Vagina (tissue), 1 donor: Measurements from ENCODE around the genes PCGF6 and SH3PXD2A.

- PRO-cap, result bidirectional peak, plus-strand start at chr10:103351195, minus-strand start at chr10:103351140
- RAMPAGE, long total RNA, result start-site peak on the minus strand at chr10:103350938-103350970, 58 reads; start-site peak on the minus strand at chr10:103351082-103351117, 175 reads
Measured at GRCh38 chr10:103350334-103351484, at the start of gene PCGF6. Gene PCGF6, minus strand, starts transcription at chr10:103351140.

DNA sequence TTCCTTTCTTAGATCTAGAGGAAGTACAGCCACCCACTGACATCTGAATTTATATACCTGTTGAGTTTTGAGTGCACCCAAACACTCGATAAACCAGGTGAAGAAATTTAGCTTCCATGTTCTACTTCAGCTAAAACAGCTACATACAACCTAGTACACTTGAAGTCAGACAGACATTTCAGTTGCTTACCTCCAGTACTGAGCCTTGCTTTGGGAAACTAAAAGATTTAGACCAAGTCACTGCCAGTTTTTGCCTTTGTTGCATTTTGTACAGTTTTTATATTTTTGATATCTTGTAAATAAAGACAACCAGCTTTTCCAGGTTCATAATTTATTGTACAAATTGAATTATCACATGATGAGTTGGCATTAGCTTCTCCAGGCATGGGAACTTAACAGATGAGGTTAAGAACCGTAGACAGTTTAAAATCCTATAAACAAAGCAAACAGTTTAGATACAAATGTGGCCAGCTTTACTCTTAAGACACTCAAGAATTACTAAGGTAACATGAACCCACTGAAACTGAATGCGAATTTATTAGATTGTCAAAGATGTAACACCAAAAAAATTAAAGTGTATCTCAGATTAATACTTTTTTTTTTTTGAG, 7.4 kb downstream of the ATP5MK start:
- PRO-cap, result no peak
- RAMPAGE, long total RNA, result no peak

GRCh38 chr10:103424893-103425705, 27.1 kb downstream of the CALHM2 start:
- PRO-cap, result no peak
- RAMPAGE, long total RNA, result no peak

GRCh38 chr10:103548607-103549596, 55.4 kb downstream of the NEURL1 start:
- PRO-cap, result no peak
- RAMPAGE, long total RNA, result no peak

DNA sequence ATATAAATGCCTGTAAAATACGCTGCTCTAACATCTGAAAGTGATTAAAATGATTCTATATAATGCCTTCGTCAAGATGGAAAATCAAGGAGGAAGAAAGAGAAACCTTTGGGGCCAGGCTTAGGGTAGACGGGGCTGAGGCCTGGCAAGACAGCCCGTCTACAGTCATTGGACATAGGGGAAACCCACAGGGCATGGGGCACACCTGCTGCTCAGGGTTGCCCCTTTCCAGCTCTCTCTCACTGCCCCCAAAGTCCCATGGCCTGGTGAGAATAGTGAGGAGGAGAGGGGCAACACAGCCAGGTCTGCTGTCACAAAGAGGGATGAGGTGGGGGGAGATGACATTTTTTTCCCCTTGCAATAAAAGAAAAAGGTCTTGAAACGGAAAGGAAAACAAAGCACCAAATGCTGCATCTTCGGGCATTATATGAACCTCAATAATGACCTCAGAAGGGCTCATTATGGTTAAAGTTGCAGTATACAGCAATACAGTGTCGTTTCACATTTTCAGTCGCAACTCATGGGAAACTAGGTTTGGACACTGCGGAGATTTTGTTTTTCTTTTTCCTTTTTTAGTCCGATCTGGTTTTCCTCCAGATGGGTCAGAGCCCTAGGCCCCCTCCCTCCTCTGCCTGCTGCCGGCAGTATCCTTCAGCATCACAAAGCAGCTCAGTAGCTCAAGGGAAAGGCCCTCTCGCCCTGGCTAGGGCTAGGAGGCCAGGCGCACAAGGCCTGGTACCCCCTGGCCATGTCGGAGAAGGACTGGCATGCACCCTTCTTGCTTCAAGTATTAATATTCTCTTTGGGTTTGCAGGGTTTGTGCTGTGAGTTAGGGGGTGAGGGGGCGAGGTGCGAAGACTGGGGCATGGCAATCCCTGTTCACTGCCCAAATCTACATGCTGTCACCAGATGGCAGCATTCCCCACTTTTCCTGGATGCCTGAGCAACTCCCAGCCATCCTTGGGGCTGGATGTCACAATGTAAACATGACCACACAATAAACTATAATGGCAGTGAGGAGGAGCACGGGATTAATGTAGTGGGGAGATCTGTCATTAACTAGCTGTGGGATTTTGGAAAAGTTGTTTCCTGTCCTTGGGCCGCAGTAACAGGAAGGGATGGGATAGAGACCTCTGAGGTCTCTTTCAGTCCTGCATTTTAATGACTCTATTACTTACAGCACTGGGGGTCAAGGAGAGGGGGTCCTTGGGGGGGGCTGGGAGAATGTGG, 105.0 kb downstream of the NEURL1 start:
- PRO-cap, result no peak
- RAMPAGE, long total RNA, result no peak

GRCh38 chr10:103665269-103666104, 172.0 kb downstream of the NEURL1 start:
- PRO-cap, result no peak
- RAMPAGE, long total RNA, result no peak

DNA sequence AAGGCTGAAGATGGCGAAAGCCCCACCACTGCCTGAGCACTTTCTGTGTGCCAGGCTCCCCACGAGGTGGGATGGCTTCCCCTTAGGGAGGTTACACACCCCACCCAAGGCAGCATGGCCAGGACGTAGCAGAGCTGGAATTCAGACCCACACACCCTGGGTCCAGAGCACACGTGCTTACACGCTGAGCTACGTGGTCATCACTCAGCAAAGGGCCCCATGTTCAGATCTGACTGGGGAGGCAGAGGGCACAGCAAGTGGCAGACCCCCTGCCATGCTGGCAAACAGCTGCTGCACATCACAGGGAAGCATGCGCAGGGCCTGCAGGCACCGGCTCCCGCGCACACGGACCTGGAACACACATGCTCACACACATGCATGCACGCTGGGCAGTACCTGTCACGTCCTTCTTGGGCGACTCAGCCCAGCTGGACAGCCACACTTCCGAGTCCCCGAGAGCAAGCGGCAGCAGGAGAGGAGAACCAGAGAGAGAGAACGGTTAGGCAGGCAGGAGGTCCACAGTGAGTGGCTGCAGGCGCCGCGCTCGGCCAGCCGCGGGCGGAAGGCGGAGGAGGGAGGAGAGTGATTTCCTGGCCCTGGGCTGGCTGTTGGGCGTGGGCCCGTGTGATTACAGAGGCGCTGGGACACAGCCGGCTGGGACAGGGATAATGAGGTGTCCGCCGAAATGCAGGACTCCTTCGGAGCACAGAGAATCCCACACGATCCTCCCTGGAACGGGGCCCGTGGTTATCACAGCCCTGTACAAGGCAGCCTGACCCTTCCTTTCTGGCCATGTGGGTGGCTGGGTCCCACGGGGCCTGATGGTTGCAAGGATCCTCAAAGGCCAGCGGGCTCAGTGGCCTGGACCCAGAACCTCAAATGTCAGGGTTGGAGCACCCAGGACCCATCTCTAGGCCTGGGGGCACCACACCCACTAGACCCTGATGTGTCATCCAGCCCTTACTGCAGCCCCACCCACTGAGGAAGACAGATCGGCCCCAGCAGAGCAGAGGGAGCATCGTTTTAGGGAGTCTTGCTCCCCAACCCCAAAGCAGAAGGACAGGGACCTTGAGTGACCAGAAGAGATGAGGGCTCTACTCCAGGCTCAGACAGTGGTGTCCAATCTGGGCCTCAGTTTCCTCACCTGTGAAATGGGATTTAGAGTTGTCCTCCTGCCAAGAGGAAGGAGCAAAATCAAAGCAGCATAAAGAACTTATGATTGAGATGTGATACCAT, 175.1 kb downstream of the NEURL1 start:
- PRO-cap, result bidirectional peak, plus-strand start at position 633 of the sequence, minus-strand start at position 523 of the sequence; unidirectional peak, plus-strand start at position 990 of the sequence
- RAMPAGE, long total RNA, result start-site peak on the minus strand centred at position 530 of the sequence, 75 bp wide, 52 reads

DNA sequence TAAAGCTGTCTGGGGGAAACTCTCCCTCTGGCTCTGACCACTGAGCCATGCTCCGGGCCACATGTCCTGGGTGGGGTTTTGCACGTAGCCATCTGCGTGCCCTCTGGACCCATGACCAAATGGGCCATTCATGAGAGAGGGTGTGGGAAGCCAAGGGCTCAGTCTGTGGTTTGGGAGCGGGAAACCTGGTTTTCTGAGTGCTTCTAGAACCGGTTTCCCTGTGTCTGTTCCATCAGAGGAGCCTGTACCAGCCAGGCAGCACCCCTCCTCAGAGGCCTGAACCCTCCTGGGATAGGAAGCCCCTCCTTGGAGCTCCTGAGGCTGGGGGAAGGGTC, 143.2 kb downstream of the SH3PXD2A start:
- PRO-cap, result no peak
- RAMPAGE, long total RNA, result no peak

GRCh38 chr10:103789484-103790033, 65.8 kb downstream of the SH3PXD2A start:
- PRO-cap, result no peak
- RAMPAGE, long total RNA, result start-site peak on the minus strand at chr10:103789487-103789528, 5 reads

GRCh38 chr10:103793844-103794131, 61.6 kb downstream of the SH3PXD2A start:
- PRO-cap, result no peak
- RAMPAGE, long total RNA, result no peak

DNA sequence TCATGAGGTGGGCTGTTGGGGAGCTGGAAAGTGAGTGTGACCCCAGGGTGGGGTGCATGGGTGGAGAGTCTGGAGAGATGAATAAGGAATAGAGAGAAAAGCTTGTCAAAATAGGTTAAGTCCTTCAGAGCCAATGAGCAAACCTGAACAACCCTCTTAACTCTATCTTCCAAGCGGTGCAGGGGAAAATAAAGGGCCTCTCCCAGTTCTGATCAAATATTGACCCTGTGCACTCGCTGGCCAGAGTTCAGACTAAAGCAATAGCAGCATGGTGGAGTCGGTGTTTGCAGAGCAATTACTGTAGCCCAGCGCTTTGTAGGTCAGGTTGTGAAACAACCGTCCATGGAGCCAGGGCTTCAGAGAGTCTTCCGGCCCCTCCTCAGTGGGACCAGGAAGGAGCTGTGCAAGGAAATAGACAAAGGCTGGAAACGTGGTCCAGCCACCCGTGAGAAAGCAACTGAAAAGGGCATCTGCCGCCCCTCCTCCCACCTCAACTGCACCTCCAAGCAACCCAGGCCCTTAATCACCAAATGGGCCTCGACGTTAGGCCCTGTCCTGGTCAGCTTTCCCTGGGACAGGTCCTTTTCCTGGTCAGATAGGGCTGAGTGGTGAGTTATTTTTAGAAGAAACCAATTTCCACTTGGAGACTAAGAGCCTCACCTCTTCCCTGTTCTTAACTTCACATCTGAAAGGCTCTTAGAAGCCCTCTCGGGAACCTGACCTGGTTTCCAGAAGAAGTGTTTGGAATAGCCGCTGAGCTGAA, 61.1 kb downstream of the SH3PXD2A start:
- PRO-cap, result no peak
- RAMPAGE, long total RNA, result no peak

GRCh38 chr10:103855428-103856051, at the start of gene SH3PXD2A:
Gene SH3PXD2A, minus strand, starts transcription at chr10:103855576.
- PRO-cap, result bidirectional peak, plus-strand start at chr10:103855650, minus-strand start at chr10:103855576; bidirectional peak, plus-strand start at chr10:103855705, minus-strand start at chr10:103855729
- RAMPAGE, long total RNA, result no peak

DNA sequence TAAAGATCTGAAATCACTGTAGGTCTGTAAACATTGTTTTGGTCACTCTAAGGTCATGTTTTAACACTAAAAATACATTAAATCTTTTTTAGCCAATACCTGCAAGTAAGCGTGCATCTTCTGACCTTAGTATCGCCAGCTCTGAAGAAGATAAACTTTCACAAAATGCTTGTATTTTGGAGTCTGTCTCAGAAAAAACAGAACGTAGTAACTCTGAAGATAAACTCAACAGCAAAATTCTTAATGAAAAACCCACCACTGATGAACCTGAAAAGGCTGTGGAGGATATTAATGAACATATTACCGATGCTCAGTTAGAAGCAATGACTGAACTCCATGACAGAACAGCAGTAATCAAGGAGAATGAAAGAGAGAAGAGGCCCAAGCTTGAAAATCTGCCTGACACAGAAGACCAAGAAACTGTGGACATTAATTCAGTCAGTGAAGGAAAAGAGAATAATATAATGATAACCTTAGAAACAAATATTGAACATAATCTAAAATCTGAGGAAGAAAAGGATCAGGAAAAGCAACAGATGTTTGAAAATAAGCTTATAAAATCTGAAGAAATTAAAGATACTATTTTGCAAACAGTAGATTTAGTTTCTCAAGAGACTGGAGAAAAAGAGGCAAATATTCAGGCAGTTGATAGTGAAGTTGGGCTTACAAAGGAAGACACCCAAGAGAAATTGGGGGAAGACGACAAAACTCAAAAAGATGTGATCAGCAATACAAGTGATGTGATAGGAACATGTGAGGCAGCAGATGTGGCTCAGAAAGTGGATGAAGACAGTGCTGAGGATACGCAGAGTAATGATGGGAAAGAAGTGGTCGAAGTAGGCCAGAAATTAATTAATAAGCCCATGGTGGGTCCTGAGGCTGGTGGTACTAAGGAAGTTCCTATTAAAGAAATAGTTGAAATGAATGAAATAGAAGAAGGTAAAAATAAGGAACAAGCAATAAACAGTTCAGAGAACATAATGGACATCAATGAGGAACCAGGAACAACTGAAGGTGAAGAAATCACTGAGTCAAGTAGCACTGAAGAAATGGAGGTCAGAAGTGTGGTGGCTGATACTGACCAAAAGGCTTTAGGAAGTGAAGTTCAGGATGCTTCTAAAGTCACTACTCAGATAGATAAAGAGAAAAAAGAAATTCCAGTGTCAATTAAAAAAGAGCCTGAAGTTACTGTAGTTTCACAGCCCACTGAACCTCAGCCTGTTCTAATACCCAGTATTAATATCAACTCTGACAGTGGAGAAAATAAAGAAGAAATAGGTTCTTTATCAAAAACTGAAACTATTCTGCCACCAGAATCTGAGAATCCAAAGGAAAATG, 35.6 kb downstream of the SLK start:
- PRO-cap, result no peak
- RAMPAGE, long total RNA, result start-site peak on the plus strand centred at position 188 of the sequence, 42 bp wide, 76 reads; start-site peak on the plus strand centred at position 328 of the sequence, 5 bp wide, 19 reads; start-site peak on the plus strand centred at position 492 of the sequence, 14 bp wide, 40 reads; start-site peak on the plus strand centred at position 639 of the sequence, 108 bp wide, 188 reads; start-site peak on the plus strand centred at position 779 of the sequence, 22 bp wide, 31 reads

GRCh38 chr10:104056900-104057401, 28.7 kb downstream of the COL17A1 start:
- PRO-cap, result no peak
- RAMPAGE, long total RNA, result start-site peak on the minus strand at chr10:104056981-104057101, 320 reads

DNA sequence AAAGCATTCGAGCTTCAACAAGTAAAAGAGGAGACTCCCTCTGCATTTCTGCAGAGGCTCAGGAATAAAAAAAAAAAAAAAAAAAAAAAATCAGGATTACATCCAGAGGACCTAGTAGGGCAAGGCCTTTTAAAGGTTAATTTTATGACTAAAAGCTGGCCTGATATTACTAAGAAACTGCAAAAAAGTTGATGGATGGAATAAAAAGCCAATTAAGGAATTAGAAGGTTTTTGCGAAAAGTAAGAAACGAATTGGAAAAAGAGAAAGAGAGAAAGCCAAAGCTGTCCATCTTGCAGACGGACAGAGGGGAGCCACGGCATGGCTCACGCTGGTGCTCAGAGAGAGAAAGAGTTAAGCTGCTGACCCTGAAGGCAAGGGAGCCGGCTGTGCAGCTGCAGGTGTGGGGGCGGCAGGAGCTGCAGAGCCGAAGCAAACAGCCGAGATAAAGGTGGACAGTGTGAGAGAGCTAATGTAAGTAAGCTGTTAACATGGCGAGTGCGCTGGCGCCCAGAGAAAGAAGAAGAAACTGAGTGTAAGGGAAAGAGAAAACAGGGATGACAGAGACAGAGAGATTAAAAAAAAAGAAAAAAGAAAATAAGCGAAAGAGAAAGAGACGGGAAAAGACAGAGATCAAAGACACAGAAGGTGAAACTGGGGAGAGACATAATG, 18.3 kb downstream of the COL17A1 start:
- PRO-cap, result no peak
- RAMPAGE, long total RNA, result no peak

GRCh38 chr10:104119855-104120480, 2.0 kb upstream of the SFR1 start:
- PRO-cap, result no peak
- RAMPAGE, long total RNA, result no peak

- PRO-cap, result no peak
- RAMPAGE, long total RNA, result no peak
Measured at GRCh38 chr10:104291227-104291792, 22.3 kb downstream of the GSTO2 start.

DNA sequence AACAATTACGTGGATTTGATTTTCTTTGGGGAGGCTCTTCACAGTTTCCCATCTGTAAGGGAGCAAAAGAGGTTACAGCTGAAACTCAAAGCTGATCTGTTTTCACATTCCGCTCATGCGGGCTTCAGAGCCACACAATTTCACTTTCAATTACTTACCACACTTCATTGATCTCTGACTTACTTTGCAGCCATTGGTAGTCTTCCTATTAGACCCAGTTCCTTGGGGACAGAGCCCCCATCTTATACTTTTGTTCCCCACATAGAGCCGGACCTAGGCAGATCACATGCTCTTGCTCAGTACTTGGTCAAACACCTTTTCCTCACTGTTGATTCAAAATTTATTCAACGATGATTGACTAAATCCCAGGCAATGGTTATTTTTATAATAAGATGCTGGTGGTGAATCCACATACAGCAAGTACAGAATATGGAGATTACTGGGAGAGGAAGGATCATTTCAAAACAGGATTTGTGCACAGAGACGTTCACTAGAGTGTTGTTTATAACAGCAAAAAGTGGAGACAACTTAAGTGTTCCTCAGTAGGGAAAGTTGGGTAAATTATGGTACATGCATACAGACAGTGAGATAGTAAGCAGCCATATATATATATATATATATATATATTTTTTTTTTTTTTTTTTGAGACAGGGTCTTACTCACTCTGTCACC, 29.4 kb downstream of the ITPRIP start:
- PRO-cap, result no peak
- RAMPAGE, long total RNA, result no peak

DNA sequence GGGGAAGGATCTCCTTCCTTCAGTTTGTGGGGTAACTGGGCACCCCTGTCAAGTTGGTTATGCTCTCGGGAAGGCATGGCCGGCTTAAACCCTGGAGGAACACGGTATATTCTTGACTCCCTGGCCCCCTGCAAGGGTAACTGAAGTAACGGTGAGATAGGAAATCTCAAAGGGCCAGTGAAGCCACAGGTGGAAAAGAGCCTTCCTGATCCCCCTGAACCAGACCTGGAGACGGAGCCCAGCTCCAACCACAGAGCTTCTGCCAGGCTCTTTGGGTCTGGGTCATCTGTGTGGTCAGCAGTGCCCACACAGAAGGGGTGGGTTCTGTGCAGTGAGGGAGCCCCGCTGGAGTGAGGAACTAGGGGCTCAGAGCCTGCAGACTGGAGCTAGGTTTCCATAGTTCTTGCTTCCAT, 25.5 kb downstream of the ITPRIP start:
- PRO-cap, result no peak
- RAMPAGE, long total RNA, result no peak

- PRO-cap, result unidirectional peak, plus-strand start at chr10:104325709
- RAMPAGE, long total RNA, result no peak
Measured at GRCh38 chr10:104324951-104325829, 13.1 kb downstream of the ITPRIP start.